M059J (cell line): ENCODE results near the genes LPIN3 and PTPRT.

DNA sequence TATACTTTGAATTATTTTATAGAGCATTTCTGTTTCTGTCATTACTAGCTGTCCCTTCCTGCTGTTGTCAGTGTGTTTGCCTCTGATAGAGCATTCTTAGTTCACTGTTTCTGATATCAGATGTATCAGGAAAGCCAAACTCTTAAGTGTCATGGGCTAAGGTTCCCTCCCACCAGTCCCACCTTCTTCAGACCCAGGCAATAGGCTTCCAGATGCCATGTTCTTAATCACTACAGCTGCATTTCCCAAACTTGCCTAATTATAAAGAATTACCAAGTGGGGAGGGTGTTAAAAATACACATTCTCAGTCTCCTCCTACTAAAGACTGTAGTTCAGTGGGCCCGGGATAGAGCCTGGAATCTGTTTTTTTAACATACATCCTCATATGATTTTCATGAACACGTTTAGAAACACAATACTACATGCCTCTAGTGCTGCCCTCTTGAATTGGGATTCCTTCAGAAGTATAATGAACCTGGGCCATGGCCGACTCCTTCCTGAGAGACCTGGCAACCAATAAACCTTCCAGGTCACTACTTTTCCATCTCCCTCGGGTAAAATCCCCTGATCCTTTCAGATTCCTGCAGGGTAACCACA is 8.3 kb downstream of the ZHX3 start:
- RAMPAGE, long total RNA: no peak

DNA sequence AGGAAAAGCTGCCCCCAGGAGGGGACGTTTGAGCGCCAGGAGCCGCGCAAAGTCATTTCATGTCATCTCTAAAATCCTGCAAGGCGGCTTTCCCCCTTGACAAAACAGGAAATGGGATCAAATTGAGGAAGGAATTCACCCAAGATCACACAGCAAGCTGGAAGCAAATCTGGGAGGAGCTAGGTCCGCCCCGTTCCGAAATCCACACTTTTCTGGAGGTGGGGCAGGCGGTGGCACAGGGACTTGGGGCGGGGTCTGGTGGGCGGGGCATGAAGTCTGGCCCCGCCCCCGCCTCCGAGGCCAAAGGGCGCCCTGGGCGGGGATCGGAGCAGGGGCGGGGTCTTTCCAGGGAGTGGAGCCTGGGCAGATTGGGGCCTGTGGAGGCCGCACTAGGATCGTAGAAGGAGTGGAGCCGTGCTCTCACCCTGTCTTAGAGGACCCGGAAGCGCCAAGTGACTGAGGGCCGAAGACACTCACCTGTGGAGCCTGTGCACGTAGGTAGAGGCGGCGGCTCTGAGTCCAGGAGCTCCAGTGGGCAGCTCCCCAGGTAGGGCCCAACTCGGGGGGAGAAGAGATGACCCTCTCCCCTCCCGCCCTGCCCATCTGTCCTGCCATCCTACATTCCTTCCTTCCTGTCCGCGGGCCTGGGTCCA is at the start of gene LPIN3:
Gene LPIN3 (plus strand): TSS at position 366 of the 653 bp plus-strand sequence.
- RAMPAGE, long total RNA: no peak

- RAMPAGE, long total RNA: no peak
Measured at GRCh38 chr20:41643490-41644034, 25.4 kb upstream of the CHD6 start.

- RAMPAGE, long total RNA: no peak
Measured at GRCh38 chr20:43189789-43190323, at the start of gene PTPRT. PTPRT (minus strand) TSS chr20:43189906.

GRCh38 chr20:43457135-43457333 is 662 bp upstream of the SRSF6 start:
- RAMPAGE, long total RNA: no peak

DNA sequence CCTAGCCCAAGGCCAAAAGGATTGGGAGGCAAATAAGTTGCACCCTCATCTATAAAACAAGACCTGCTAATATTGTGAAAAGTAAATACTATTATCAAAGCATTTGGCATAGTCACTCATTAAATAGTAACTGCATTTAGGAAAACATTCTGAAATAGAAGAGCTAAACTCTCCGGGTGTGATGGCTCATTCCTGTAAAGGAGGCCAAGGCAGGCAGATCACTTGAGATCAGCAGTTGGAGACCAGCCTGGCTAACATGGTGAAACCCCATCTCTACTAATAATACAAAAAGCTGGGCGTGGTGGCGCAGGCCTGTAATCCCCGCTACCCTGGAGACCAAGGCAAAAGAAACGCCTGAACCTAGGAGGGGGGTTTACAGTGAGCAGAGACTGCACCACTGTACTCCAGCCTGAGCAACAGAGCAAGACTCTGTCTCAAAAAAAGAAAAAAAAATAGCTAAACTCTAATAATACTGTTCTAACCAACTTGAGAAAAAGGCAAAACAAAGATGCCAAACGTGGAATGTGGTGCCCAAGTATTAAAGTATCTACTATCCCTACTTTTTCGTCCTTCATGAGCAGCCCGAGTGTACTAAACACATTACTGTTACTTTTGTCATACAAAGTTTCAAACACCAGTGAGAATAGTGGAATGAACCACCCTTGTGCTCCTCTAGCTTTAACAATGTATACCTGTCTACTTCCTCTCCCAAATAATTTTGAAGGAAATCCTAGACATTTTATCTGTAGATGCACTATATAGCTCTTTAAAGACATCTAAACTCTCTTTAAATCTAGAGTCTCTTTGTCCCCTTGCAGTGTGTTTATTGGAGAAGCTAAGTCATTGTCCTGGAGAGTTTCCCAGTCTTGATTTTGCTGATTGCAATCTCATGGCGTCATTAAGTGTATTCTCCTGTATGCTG is 8.5 kb downstream of the SRSF6 start:
- RAMPAGE, long total RNA: no peak

GRCh38 chr20:43579711-43580710 is 10.7 kb upstream of the IFT52 start:
- RAMPAGE, long total RNA: no peak

DNA sequence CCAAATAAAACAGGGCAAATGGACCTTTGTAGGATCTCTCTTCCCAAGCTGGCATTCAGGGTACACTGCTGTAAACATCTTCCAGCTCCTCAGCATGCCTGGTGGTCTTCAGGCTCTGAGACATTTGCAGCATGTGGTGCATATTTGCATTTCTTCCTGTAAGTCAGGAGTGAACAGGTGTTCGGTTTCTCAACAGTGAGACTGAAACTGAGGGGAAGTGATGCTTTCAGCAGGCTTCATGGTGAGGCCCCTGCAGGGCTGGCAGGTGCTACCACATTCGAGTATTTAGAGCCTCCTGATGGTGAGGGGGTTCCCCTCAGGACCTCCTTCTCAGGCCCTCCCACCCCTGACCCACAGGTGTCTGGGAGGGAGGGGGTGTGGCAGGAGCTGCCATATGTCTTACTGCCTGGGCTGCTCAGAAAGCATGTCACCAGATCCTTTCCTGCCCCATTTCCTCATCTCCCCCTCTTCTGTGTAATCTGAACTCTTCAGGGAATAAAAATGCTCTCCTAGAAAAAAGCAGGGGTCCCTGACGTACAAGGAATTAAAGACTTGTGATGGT is 15.1 kb downstream of the MYBL2 start:
- RAMPAGE, long total RNA: no peak

- RAMPAGE, long total RNA: no peak
Measured at GRCh38 chr20:43844685-43845437, 69.8 kb upstream of the TOX2 start.

GRCh38 chr20:43849758-43850449 is 64.7 kb upstream of the TOX2 start:
- RAMPAGE, long total RNA: no peak

DNA sequence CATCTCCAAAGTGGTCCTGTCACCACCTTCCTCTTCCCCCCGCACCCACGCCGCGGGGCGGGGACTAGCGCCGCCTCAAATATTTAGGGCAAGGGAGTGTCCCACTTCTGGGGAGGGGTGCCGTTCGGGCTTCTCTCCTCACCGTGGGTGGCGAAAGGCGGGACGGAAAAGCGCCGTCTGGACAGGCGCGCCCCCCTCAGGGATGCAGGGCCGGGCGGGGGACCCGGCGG is 319 bp upstream of the TOX2 start:
- RAMPAGE, long total RNA: no peak

- RAMPAGE, long total RNA: no peak
Measured at GRCh38 chr20:44019930-44020403, 105.3 kb downstream of the TOX2 start.

- RAMPAGE, long total RNA: no peak
Measured at GRCh38 chr20:44089824-44090318, 97.1 kb downstream of the JPH2 start.

DNA sequence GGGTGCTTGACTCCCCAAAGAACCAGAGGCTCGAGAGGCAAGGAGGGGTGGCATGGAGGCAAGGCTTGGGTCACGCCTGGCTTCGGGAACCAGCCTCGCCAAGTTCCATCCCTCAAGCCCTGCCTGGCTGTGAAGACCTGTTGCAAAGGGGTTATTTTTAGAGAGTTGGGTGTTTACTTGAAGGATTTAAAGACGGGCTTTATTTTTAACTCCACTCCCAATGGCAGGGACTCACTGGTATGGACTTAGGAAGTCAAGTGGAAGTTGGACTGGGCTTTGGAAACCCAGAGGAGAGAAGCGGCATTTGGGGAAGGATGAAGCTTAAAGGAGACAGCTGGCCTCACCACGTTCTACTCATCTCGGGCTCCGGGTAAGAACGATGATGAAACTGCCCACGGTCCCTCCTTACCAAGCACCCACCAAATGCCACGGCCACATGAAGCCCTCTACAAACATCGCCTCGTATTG is 43.0 kb downstream of the JPH2 start:
- RAMPAGE, long total RNA: no peak

DNA sequence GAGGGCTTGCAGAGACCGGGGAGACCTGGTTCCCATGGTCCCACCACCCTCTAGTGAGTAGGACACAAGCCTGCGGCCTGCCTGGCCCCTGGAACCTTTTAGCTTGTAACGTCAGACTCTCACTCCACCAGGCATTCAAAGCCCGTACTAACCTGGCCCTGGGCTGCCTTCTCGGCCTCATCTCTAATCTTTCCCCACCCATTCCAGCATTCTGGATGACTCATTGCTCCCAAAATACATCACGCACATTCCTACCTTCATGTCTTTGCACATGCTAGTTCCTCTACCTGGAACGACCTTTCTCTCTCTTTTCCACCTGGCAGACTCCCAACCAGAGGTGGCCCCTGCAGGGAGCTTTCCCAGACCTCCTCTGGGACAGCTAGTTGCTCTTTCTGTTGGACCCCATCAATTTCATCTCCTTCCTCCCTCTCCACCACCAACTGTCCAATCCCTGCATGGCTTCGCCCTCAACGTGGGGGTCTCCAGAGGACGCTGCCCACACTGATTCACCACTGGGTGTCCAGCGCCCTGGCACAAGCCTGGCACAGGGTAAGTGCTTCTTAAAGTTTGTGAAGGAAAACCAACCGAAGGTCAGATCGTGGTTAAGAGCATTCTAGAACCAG is 35.3 kb downstream of the JPH2 start:
- RAMPAGE, long total RNA: no peak

DNA sequence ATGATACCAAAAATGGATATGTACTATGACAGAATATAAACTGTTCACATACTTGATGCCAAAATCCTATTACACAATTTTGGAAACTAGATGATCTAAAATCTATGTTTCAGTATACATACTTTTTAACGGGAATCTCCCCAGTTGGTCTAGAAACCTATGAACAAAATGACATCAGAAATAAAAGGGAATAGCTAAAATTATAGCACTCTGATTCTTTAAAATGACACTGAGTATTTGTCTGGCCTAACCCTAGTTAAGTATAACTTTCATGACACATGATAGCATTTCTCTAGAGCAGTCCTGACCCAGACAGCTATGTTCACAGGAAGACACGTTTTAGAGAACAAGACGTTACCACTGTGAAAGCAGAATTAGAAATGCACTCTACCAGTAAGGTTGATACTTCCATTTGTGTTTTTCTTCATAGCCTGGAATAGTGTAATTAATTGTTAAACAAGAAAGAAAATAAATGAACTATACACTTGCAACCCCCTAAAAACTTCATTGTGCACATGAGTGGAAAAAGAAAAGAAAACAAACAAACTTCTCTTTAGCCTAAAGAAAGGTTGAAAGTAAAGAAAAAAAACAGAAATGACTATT is 3.3 kb downstream of the OSER1 start:
- RAMPAGE, long total RNA: no peak

GRCh38 chr20:44211389-44211577 is 712 bp upstream of the OSER1 start:
- RAMPAGE, long total RNA: no peak

- RAMPAGE, long total RNA: no peak
Measured at GRCh38 chr20:44370488-44371300, 15.2 kb downstream of the HNF4A start.

DNA sequence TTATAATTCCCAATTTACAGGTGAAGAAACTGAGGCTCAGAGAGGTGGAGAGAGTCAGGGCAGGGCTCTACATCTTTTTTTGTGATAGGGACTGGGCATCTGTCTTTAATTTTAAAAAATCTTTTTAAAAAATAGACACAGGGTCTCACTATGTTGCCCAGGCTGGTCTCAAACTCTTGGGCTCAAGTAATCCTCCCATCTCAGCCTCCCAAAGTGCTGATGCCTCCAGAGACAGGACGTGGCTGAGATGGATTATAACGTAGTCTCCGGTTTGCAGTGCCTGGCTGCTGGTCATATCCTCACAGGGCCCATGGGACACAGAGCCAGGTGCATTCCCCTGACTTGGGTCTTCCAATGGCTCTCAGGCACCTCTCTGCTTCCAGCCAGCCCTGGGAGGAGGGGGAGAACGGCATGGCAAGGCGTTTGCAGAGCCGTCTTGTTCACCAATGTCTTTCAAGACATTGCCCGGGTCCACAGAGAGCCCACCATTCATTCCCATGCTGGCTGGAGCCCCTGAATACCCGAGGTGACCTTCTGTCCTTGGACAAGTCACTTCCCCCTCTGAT is 38.4 kb downstream of the HNF4A start:
- RAMPAGE, long total RNA: no peak

DNA sequence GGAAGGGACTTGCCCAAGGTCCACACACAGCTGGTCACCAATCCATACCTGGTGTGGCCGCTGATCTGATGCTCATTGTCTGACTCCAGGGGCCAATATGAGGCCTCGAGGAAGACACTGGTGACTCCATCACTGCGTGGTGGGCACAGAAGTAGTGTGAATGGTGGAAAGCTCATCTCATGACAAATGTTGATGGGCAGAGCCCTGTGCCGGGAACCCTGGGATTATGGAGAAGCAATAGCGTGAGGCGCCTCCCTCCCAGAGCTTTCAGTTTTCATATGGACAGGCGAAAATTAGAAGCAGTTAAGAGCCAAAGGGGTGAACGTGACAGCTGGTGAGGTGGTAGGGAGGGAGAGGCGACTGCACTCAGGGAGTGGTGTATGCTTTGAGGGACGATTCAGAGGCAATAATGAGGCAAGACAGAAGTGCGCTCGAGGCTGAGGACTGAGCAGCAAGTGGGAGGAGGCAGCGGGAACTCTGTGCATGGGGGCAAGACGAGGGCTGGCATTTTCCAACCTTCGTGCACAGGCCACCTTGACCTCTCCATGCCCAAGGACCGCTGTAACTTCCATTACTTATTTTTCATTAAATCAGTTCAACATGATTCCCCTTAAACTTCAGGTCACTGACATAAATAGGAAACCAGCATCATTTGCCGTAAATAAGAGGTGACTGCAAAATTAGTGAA is 39.2 kb upstream of the TTPAL start:
- RAMPAGE, long total RNA: no peak